A172 (cell line): Measurements from ENCODE around the gene SP1.

DNA sequence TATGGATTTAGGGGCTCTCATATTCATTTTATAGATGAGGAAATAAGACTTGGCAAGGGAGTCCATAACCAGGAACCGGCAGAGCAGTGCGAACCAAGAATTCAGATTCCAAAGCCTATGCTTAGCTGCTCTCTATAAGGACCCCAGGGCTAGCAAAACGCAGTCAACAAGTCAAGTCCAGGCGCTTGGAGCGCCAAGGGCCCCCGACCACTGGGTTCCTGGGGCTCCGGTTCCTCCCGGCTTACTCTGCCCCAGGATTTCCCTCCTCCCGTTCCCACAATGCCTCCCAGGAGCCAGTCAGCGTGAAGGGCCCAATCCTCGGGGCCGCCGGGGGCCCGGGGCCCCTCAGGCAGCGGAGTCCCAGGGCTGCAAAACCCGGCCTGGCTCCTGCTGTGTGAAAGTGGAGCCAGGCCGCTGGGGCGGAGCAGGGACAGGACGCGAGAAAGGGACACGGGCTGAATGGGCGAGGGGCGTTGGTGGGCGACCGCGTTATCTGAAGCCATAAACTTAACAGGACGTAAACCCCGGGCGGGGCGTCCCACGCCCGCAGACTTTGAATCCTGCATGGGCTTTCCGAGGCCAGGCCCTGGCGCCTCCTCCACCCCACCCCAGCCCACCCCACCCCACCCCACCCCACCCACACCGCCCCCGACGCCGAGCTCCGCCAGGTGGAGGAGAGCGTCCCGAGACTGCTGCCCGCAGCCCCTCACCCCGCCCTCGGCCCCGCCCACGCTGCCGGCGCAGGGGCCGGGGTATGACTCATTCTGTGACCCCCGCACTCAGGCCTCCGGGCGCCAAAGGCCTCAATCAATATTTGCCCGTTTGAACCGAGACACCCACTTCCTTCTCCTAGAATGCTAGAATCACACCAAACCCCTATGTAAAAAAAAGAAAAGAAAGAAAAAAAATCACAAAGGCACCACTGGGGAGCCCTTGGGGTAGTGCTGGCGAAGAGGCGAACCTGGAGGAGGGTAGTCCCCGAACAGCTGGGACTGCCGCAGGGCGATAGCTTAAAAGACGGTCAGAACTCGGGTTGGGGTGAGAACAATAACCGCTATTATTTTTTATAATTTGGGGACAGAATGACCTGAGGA is 1.3 kb downstream of the KRT8 start:
- RAMPAGE, long total RNA = no peak

DNA sequence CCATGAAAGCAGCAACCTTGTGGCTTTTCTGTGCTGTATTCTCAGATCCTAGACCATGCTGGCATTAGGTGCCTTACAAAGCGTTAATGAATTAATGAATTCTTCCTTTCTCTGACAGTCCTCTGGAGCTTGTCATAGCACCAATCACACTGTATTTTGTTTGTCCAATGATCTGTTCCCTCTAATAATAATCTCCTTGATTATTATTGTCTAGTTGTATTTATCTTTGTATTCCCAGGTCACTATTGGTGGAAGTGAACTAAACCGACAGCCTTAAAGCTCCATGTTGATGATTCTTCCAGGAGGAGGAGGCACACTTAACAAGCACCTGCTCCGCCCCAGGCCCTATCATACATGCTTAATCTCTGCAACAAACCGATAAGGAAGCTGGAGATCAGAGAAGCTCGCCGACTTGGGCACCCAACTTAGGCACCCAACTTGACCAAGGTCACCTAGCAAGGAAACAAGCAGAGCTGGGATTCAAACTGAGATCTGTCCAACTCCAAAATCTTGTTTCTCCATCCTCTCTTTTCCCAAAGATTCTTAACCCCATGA is 7.0 kb upstream of the KRT18 start:
- RAMPAGE, long total RNA = no peak

GRCh38 chr12:52942752-52943316 is 6.1 kb upstream of the KRT18 start:
- RAMPAGE, long total RNA = no peak

DNA sequence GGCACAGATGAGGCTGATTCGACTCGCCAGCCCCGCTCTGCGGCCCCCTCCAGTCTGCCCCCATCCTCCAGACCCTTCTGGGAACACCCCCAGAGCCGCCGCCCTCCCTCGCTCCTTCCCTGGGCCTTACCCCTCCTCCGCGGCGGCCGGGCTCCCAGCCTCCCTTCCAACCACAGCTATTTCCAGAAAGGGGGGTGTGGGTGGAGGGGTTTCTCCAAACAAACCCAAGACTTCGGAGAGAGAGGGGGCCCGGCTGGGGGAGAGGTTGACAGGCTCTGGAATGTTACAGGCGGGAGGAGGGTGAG is 2.1 kb upstream of the TNS2 start:
- RAMPAGE, long total RNA = no peak

- RAMPAGE, long total RNA = no peak
Measured at GRCh38 chr12:53050785-53051471, 1.1 kb downstream of the TNS2 start.

- RAMPAGE, long total RNA = no peak
Measured at GRCh38 chr12:53071702-53072151, 7.5 kb downstream of the SPRYD3 start.

DNA sequence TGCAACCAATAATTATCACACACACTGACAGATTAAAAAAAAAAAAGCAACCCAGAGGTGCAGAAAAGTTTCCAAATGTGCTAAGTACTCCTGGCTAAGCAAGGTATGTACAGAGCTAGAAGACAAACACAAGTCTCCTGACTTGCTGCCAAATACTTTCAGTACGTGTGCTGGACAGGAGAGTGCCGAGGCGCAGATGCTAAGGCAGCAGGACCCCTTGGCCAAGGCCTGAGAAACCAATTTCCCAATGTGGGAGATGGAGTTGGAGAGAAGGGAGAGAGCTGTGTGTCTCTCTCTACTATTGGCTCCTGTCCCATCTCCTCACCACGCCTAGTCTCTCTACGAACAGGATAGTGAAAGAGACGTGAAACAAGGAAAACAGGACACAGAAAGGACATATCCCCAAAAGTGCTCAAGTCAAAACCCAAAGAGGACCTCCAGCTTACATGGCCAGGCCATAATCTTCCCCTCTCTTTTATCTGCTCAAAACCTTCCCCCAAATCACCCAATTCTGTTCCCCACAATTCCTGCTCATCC is 5.3 kb downstream of the SPRYD3 start:
- RAMPAGE, long total RNA = no peak

DNA sequence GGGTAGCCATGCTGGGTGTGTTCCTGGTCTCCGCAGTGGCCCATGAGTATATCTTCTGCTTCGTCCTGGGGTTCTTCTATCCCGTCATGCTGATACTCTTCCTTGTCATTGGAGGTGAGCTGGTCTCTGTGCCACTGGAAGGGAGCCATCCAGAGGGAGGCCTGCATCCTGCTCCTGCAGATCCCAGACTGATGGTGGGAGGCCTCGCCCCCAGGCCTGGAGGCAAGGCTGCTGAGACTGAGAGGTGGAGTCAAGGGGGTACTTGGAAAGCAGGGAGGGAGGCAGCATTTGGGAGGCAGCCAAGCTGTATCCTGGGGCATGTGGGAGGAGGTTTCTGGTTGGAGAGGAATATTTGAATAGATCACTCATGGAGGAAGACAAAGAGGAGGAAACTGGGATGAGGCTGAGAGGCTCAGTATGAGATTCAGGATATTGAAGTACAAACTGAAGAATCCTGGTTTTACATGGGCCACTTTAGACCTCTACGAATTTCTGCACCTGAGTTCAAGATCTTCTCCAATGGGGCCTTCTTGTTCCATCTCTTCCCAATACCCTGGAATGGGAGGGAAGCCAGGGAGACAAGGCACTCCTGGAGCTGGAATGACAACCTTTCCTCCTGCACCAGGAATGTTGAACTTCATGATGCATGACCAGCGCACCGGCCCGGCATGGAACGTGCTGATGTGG is 20.0 kb downstream of the SOAT2 start:
- RAMPAGE, long total RNA = no peak

DNA sequence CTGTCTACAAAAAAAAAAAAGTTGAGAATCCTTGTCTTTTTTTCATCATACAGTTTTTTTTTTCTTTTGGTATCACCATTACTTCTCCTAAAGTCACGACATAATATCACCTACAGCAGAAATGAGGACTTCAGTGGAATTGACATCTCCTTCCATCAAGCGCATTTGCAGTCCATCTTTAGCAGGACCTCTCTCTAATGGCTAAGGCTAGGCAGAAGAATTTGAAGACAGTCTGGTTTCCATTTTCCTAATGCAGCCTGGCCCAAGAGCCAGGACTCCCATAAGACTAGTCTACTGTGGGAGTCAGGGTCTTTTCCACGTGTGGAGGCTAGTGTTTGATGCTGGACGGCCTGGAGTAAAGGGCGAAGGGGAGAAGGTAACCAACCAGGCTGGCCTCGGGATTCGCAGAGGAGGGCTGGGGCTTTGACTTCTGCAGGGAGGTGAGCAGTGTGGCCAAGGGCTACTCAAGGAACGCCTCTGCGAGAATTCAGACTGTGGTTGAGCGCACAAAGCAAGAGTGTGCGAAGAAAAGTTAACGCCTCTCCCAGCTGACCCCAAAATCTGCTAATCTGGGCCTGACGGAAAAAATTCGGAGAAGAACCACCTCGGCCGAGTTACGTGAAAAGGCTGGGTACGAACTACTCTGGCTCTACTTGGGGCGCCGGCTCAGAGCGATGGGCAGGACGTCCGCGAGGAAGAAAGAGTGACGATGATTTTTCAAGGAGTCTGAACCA is 692 bp upstream of the ZNF740 start:
- RAMPAGE, long total RNA = no peak

- RAMPAGE, long total RNA = no peak
Measured at GRCh38 chr12:53181177-53182155, 741 bp upstream of the CSAD start.

GRCh38 chr12:53216851-53218106 is 10.2 kb upstream of the ITGB7 start:
- RAMPAGE, long total RNA = no peak

DNA sequence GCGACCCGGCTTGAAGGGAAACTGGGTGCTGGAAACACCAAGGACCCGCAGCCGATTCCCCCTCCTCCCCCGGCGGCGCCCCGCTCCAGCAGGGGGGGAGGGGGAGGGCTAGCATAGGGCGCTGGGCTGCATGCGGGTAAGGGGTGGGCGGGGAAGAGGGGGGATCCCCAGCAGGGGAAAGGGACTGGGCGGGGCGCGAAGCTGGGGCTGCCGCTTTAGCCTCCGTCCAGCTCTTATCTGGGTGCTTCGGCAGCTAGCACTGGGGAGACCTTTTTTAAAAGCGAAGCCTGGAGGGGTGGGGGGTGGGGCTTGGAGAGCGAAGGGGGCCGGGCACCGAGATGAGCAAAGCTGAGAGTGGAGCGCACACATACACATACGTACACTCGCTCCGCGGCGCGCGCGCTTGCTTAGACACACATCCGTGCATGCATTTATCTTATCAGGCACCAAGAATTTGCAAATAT is 11.9 kb downstream of the RARG start:
- RAMPAGE, long total RNA = no peak

- RAMPAGE, long total RNA = no peak
Measured at GRCh38 chr12:53220793-53221462, 11.1 kb downstream of the RARG start.

- RAMPAGE, long total RNA = no peak
Measured at GRCh38 chr12:53221463-53222082, 10.4 kb downstream of the RARG start.

DNA sequence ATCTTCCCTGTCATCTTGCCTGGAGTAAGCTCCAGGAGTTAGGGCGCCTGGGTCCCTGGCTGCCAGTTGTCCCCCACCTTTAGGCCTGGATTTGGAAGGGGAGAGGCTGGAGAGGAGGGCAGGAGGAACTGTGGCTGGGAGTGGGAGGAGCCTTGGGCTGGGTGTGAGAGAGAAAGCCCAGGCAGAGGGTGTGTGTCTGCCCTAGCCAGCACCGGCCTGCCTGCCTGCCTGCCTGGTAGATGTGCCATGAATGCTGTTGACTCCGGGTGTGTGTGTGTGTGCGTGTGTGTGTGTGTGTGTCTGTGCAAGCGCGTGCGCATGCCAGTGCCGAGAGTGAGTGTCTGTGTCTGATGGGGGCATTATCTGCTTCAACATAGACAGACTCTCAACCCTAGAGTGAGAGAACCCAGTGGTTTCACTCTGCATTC is 846 bp upstream of the RARG start:
- RAMPAGE, long total RNA = no peak

- RAMPAGE, long total RNA = start-site peak on the plus strand at chr12:53380123-53380192, 16 and 14 reads in 2 replicates
Measured at GRCh38 chr12:53379800-53380518, at the start of gene SP1. Gene SP1, plus strand, starts transcription at chr12:53380176.

DNA sequence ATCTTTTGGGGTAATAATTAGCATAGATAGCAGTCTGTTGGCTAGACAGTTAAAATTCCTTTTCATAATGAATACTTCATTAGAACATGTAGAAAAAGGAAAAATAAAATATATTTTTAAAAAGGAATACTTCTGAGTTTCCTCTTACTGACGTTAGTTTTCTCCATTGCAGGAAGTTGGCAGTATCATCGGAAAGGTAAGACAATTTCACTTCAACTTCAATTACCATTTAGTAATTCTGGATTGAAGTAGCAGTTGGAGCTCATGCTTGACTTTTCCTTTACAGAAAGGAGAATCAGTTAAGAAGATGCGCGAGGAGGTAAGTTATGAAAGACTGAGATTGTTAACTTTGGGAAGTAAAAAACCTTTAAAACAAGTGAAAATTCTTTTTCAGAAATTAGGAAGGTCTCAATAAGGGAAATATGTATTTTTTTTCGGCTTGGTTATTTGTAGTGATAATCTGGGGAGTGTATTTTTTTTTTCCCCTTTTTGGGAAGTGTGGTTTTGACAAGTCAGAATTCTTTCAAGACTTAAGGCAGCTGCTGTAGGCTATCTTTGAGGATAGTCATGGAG is 3.4 kb downstream of the PCBP2 start:
- RAMPAGE, long total RNA = no peak

- RAMPAGE, long total RNA = no peak
Measured at GRCh38 chr12:53456367-53457528, 4.8 kb downstream of the PCBP2 start.

DNA sequence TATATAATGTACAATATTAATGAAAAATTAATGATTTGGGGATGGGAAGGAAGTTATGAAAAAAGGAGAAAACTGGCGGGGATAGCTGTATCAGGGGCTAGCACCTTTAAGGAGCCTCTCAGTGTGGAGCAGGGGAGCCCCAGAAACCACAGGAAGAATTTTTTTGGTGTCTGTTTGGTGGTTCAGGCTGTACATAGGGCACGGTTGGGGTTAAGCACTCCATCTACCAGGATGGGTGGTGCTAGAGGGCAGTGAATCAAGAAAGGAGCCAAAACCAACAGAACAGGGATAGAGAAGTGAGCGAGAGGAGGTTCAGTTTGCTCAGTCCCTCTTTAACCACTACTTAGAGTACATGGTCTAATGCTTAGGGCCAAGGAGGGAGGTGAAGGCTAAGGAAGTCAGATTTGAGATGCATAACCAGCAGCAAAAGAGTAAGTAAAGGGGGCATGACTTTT is 6.4 kb upstream of the NPFF start:
- RAMPAGE, long total RNA = no peak

DNA sequence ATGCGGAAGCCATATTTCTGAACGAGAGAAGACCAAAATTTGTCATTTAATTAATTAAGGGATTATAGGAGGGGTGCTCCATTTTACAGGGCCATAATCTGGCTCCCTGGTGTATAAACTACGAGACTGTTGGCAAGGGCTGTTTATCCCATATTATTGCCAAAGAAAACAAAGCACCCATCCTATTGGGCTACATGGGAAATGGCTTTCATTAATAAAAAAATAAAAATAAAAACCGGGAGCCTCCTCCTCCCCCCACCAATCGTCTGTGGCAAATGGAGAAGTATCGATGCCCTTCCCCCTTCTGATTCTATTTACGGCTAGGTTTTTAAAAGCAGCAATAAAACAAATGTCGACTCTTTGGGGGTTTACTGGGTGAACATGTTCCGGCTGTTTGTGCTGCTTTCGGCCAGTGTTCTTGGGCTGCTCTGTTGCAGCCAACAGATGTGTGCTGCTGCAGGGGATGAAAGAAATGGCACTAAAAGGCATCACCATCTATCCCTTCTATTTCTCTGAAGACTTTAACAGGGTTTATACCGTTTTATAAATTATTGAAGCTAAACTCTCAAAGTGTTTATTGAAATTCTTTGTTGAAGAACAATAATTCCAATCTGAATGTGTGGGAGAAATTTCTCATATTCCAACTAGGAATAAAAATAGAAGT is 24.7 kb downstream of the ATF7 start:
- RAMPAGE, long total RNA = no peak